Metastatic Breast Carcinoma in the Ovary (tissue), 3 donors: ENCODE results near the genes CLEC5A, PRSS2, TAS2R60, CTAGE15 and OR2A14.

- PRO-cap, 3 experiments, result no peak in any of the 3 experiments
Observed at GRCh38 chr7:141649429-141649786, 52.6 kb downstream of the DENND11 start.

- PRO-cap, 3 experiments, result no peak in any of the 3 experiments
Observed at GRCh38 chr7:141657280-141657759, 44.6 kb downstream of the DENND11 start.

DNA sequence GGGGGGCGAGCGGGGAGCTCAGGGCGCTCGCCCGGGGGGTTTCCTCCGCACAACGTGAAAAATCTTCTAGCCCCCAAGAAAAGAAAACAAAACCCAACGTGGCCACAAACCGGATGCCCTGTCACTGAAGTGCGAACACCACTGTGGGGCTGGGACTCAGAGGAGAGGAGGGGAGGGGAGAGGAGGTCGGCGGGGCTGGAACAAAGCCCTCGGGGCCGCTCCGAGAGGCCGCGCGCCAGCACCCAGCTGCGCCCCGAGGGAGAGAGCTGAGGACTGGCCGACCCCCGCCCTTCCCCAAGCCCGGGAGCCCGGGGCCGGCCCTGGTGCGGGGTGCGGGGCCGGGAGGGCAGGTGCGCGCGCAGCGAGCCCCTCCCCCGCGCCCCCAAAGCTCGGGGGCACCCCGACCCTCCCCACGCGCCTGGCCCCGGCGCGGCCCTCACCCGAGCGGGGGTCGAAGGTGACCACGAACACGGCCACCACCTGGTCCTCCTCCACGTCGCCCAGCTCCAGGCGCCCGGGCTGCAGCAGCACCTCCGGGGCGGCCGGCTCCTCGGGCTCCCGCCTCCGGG lies 436 bp downstream of the DENND11 start:
- PRO-cap, 3 experiments, result peak in 2 of 3 experiments; most common plus-strand start position 165 of the sequence (in 1); most common minus-strand start position 126 of the sequence (in 1)

DNA sequence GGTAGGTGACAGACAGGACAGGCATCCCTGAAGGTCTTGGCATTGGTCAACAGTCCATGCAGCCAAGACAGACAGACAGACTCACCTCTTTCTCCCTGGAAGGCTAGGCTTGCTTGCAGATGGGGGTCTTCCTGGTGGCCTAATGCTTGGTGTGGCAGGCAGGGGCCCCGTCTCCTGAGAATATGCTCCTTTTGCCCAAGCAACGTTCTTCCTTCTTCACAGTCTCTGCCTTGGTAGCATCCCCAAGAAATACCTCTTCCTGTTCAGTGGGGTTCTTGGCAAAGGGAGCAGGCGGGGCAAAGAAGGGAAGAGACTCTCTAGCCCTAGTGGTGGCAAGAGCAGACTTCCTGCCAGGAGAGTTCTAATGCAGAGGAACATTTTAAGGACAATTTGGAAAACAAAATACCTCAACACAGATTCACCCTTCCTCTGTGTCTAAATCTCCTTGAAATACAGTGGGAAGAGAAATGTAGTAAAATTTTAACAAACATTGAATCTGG lies at the start of gene CLEC5A:
CLEC5A (minus strand) TSS at position 253 of the 500 bp plus-strand sequence.
- PRO-cap, 3 experiments, result no peak in any of the 3 experiments

GRCh38 chr7:142320782-142321158 lies 62.9 kb upstream of the PRSS58 start:
- PRO-cap, 3 experiments, result no peak in any of the 3 experiments

DNA sequence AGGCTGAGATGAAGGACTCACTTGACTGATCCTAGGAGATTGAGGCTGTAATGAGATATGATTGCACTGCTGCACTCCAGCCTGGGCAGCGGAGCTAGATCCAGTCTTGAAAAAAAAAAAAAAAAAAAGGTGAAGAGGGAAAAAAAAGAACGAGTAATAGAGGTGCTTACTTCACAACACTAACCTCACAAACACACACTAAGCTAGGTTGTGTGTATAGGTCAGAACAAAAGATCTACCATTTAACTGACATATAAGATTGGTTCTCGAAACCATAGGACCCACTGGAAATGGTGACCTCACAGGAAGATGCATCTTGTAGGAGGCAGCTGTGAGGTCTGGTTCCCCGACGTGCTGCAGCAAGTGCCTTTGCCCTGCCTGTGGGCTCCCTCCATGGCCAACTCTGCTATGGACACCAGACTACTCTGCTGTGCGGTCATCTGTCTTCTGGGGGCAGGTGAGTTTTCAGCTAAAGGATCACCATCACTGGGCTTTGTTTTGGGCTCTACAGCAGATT lies 133.8 kb upstream of the PRSS1 start:
- PRO-cap, 3 experiments, result no peak in any of the 3 experiments

DNA sequence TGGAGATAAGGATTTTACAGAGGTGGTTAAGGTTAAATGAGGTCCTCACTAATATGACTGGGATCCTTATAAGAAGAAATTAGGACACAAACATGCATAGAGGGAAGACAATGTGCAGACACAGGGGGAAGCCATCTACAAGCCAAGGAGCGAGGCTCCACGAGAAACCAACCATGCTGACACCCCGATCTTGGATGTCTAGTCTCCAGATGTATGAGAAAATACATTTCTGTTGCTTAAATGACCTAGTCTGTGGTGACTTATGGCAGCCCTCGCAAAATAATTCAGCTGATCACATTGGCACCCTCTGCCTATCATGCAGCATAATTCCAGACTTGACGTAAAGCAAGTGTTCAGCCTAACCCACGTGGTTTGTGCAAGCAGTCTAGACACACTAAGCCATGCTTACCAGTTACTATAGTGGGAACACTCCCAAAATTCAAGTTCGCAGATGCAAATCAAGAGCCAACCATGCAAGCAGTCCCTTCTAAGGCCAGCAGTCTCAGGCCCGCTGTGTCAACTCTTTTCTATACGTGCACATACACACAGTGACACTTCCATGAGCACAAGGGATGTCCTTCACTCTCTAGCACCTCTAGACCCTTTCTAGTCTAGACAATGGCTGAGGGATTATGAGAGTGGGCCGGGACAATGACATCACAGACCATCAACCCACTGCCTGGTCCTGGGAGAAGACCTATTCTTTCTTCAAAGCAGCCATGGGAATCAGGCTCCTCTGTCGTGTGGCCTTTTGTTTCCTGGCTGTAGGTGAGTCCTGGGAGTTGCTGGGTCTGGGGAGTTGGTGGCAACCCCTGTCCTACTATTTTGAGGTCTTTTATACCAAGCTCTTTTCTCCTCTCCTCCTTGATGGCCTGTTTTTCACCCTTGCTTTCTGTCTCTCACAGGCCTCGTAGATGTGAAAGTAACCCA lies 29.0 kb upstream of the PRSS1 start:
- PRO-cap, 3 experiments, result no peak in any of the 3 experiments

- PRO-cap, 3 experiments, result no peak in any of the 3 experiments
Observed at GRCh38 chr7:142770692-142771060, at the start of gene PRSS2. Gene PRSS2 (plus strand): TSS chr7:142770970.

- PRO-cap, 3 experiments, result no peak in any of the 3 experiments
Observed at GRCh38 chr7:142788103-142789293, 17.7 kb downstream of the PRSS2 start.

DNA sequence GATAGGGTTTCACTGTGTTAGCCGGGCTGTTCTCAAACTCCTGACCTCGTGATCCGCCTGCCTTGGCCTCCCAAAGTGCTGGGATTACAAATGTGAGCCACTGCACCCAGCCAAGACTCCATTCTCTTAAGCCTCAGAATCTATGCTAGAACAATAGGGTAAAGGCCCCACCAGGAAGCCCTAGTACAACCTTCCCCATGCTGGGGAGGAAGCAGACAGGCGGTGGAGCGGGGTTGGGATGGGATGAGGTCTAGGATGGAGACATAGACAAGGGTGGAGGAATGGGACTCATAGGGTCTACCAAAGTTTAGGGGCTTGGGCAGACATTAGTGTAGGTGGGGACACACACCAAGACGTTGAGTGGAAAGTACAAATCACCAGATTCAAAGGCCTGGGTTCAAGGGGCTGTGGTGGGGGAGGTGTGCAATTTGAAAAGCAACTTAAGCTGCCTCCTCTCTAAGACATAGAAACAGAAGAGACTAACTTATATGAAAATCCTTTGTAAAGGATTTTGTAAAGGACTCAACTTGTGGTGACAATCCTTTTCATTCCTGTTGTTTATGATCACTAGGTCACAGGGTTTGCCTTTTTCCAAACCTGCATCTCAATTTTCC lies 19.3 kb downstream of the PRSS2 start:
- PRO-cap, 3 experiments, result no peak in any of the 3 experiments

DNA sequence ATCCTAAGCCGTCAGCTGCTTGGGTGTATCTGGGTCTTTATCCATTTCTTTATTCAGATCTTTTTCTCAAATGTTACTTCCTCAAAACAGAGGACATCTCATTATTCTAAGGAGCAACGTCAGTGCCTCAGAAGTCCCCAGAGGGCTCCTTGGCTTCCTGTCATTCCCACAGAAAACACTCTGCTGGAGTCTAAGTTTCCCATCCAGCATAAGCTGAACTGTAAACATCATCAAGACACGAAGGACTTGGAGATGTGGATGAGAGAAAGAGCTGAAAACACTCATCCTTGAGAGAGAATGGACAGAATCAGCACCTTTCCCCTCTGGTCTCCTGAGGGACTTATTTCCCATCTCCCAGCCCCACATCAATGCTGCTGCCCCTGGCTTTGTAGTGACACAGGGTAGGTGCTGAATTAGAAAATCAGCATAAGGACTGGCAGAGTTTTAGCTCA lies 2.6 kb upstream of the OR6V1 start:
- PRO-cap, 3 experiments, result no peak in any of the 3 experiments

- PRO-cap, 3 experiments, result peak in 2 of 3 experiments; most common minus-strand start chr7:143172487 (in 2)
Observed at GRCh38 chr7:143172397-143172797, 10.8 kb upstream of the TAS2R39 start.

GRCh38 chr7:143279778-143280290 lies 4.9 kb upstream of the TMEM139 start:
- PRO-cap, 3 experiments, result no peak in any of the 3 experiments

GRCh38 chr7:143386636-143387208 lies 5.6 kb downstream of the ZYX start:
- PRO-cap, 3 experiments, result no peak in any of the 3 experiments

GRCh38 chr7:143390296-143390981 lies 9.3 kb downstream of the ZYX start:
- PRO-cap, 3 experiments, result no peak in any of the 3 experiments

- PRO-cap, 3 experiments, result no peak in any of the 3 experiments
Observed at GRCh38 chr7:143443279-143443664, at the start of gene TAS2R60. Gene TAS2R60 (plus strand): TSS chr7:143443453.

- PRO-cap, 3 experiments, result no peak in any of the 3 experiments
Observed at GRCh38 chr7:143571647-143571891, at the start of gene CTAGE15. Gene CTAGE15 (plus strand): TSS chr7:143571801.

DNA sequence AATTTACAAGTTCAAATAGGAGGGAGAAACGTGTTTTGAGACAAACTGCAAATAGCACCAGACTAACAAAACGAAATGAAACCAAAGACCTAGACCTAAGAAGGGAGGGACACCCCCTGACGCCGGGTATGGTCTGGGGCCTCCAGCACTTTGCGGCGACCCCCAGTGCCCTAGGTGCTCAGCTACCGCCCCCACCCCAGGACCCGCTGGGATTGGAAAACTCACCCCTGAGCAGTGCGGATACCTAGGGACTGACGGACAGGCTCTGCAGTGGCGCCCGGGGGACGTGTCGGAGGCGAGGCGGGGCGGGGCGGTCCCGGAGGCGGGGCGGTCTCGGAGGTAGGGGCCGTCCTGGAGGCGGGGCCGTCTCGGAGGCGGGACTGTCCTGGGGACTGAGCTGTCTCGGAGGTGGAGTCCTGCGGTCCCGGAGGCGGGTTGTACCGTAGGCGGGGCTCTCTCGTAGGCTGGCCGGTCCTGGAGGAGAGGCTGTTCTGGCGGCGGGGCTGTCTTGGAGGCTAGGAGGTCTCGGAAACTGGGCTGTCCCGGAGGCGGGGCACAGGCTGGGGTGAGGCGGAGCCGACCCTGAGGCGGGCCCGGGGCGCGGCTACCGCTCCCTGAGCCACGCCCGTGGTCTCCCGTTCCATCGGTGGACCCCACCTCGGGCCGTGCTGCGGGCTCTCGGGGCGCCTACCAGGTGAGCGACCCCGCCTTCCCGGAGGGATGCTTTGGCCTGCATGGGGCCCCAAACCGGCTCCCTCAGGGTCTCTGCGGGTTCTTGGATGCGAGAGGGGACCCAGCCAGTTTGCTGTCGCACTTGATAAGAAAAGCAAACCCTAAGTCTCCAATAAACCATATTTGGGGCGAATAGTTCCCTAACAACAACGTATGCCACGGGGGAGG lies 65.3 kb downstream of the TCAF1 start:
- PRO-cap, 3 experiments, result peak in 3 of 3 experiments; most common minus-strand start position 291 of the sequence (in 2)

DNA sequence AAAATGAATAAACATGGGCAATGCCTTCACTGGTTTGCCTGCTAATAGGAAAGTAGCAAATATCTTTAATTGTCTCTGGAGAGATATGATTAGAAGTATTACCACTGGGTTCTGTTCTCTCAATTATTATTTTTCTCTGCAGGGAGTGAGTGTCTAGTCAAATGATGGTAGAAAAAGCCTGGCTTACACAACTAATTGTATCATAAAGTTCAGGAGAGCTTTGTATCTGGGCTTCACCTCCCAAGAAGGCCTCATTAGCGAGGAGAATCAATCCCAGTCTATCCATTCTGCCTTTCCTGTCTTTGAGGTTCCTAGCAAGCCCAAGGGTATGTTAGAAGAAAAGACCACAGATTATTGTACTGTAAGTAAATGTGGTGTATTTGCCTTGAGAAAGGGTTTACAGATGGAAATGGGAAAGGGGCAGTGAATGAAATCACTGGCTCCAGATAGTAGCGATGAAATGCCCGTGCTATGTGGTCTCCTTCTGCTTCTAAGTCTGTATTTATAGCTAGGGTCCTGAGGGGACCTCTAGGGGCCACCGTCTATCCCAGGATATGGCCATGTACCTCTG lies at the start of gene OR2A14:
OR2A14 (plus strand) TSS at position 273 of the 571 bp plus-strand sequence.
- PRO-cap, 3 experiments, result no peak in any of the 3 experiments

- PRO-cap, 3 experiments, result no peak in any of the 3 experiments
Observed at GRCh38 chr7:145582938-145583163, 533.8 kb upstream of the CNTNAP2 start.